ENCODE measurements around a stretch of chr3.

- PRO-cap, result no peak
These were observed 1.0 kb downstream of the CLSTN2 start for GRCh38 chr3:139935852-139936544.

- PRO-cap, result no peak
These were observed 9.5 kb downstream of the CLSTN2 start for GRCh38 chr3:139944461-139944881.

- PRO-cap, result no peak
These were observed 311.4 kb downstream of the CLSTN2 start for GRCh38 chr3:140246311-140246905.

GRCh38 chr3:140942303-140943319, 975 bp downstream of the SLC25A36 start:
- PRO-cap, result bidirectional peak, plus-strand start at chr3:140942707, minus-strand start at chr3:140942632

- PRO-cap, result no peak
These were observed 24.7 kb downstream of the SLC25A36 start for GRCh38 chr3:140966252-140966755.

GRCh38 chr3:140980315-140981672, 39.2 kb downstream of the SLC25A36 start:
- PRO-cap, result no peak

DNA sequence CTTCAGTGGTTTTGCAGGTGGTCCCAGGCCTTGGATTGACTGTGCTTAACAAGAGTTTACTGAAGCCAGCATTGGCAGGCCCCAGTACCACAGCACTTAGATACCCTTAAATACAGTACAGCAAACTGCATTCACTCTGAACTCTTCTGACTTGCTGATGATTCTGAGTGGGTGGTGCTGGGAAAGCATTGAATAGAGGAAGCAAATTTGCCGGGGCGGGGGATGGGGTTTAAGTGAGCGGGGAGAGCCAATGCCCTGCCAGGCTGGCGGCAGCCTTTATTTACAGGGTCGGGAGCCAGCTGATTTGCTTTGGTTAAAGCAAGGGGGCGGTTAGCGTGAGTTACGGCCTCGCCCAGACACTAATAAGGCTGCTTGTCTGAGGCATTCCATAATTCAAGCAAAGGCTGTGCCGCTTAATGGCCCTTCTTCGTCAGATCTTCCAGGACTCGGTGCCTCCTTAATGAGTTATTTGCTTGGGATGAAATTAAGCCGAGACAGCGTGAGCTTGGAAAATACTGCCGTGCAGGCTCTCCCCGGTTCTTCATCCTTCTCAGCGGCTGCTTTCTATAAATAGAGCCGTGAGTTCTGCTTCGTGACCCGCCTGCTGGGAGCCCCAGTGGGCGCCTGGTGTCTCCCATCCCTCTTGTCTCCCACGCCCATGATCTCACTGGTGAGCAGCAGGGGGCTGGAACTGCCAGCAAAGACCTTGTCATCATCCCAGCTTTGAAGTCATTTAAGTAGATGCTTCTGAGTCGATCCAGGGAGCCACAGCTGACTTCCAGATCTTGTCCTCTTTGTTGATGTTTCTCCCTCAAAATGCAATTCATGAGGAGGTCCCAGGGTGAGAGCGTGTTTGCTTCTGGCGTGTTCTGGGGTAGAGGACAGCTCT, 25.8 kb downstream of the SPSB4 start:
- PRO-cap, result no peak

GRCh38 chr3:141276340-141276792, 44.7 kb downstream of the PXYLP1 start:
- PRO-cap, result no peak

DNA sequence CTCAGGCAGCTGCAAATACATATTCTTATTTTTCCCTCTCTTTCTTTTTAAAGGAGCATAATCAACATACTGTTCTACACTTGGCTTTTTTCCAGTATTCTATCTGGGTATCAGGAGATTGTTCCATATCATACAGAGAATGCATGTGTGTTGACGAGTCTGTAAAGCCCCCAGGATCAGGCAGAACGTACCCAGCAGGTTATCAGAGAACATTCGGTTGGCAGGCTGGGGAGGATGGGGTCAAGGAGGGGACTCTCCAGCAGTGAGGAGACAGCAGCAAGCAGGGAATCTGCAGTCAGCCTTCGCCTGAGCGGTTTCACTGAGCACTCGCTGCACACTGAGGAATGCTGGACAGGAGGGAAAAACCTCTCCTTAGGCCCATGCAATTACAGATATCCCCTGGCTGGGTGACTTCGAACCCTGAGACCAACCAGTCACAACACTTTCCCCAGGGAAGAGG, 59.9 kb downstream of the PXYLP1 start:
- PRO-cap, result no peak

- PRO-cap, result no peak
These were observed 44.3 kb upstream of the ZBTB38 start for GRCh38 chr3:141323865-141324562.

DNA sequence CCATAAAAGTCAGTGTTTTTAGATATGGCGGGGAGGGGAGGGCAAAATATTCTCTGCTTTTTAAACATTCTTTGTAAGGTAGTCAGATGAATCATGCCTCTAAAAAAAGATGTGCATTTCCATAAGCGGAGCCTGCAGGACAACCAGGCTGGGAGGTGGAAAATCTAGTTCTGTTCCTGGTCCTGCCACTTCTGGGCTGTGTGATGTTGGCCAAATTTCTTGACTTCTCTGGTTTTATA, 7.2 kb upstream of the ZBTB38 start:
- PRO-cap, result no peak

- PRO-cap, result no peak
These were observed 24.9 kb downstream of the ZBTB38 start for GRCh38 chr3:141393138-141393746.

DNA sequence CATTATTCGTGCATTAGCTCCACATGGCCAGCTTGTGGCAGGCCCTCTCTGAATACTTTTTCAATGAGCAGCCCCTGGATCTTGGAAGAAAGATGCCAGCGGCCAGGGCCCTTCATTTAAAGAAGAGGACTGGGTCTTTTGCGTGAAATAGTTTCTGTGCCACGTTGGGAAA, 33.3 kb downstream of the ZBTB38 start:
- PRO-cap, result no peak

DNA sequence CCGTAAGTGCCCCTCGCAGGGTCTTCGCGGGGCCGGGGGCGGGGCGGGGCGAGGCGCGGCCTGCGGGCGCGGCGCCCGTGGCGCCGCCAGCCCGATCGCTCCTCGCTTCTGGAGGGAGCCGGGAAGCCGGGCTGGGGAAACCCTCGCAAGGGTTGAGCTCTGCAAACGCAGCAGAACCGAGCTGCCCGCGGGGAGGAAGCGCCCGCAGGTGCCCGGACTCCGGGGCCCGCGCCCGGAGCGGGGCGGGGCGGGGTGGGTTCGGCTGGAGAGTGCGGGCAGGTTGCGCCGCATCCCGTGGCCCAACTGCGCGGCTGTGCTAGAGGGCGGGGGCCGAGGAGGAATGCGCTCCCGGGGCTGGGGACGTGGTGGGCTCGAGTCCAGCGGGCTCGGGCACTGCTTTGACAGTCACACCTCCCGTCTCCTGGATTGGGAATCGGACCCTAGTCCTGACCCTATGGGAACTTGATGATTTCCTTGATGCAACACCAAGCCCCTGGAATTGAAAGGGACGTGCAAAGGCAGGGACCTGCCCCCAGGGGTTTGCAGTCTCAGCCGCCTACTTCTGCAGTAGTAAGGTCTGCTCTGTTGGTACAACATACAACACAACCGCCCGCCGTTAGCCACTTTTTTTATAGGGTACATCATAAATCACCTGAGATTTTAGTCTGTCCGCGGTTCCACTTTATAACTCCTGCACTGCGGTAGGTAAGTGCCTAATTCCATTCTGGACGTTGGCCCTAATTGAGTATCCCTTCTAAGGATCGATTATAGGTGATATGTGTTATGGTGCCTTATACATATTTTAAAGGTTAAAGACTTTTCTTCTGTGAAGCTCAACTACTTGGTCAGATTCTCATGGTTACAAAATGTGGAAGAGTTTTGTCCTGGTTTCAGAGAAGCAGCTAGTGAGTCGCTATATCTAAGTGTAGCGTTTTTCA, 34.4 kb downstream of the ZBTB38 start:
- PRO-cap, result no peak

- PRO-cap, result no peak
These were observed 30.5 kb upstream of the RASA2 start for GRCh38 chr3:141456258-141456851.

DNA sequence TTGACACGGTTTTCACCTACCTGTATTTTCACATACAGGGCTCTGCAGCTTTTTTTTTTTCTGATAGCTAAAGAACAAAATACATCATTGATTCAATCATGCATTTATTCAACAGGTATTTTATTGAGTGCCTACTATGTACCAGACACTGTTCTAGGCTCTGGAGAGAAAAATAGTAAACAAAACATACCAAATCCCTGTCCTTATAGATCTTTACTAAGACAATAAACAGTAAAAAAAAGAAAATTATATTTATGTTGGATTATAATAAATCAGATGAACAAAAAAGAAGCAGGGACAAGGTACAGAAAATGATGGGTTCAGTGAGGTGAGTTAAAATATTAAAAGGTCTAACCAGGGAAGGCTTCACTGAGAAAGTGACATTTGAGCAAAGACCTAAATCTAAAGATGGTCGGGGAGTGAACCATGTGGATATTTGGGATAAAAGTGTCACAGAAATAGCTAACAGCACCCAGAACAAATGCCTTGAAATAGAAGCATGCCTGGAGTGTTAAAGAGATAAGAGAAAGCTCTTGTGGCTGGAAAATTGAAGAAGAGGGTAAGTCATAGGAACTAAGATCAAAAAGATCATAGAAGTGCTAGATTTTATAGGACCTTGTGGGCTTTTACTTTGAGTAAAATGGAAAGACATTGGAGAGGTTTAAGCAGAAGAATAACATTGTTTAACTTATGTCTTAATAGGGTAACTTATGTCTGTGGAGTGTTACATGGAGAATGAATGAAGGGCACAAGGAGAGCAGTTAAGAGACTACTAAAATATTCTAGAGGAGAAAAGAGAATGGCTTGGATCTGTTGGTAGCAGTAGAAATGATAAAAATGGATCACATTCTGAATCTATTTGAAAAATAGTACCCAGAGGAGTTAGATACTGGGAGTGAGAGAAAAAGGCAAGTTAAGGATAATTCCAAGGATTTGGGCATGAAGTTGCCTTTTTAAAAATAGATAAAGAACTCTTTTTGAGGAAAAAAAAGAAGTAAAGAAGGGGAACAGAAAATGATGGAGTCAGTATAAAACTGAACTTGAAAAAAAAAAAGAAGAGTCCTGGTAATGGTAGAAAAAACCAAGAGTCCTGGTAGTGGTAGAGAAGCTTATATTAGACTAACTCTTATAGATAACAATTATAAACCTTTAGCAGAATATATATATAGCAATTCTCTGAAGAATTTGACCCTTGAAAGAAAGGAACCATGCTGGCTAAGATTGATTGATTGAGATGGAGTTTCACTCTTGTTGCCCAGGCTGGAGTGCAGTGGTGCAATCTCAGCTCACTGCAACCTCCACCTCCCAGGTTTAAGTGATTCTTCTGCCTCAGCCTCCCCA, 105.5 kb downstream of the RASA2 start:
- PRO-cap, result no peak

GRCh38 chr3:141600171-141600858, 113.5 kb downstream of the RASA2 start:
- PRO-cap, result no peak

GRCh38 chr3:141661311-141661931, 76.7 kb upstream of the RNF7 start:
- PRO-cap, result no peak

- PRO-cap, result no peak
These were observed 43.1 kb downstream of the ATP1B3 start for GRCh38 chr3:141919513-141919955.

DNA sequence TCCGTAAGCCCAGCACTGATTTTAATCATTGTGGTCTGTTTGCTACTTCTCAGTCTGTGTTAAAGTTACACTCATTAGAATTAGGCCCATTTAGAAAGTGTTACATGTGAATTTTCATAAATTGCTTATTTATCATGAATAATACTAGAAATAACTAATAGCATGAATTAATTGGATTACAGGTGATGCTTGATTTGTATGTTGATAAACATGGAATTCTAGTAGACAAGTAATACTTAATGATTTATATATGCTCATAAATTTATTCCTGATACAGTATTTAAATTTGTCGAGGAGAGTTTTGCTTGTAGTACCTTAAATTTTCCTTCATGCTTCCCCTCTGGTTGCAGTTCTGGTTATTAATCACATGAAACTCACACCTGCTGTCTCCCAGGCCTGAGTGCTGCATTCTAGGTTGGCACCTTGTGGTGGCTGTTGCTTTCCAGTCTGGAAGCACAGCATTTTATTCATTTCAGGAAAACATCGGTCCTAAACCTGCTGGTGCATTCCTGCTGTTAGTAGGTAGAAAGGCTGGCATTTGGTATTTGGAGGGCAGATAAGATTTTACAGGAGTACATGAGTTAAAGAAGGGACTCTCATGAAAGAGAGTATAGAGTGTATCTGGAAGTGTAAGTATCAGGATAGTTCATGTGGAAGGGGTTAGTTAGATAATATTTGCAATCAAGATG, 44.8 kb downstream of the ATP1B3 start:
- PRO-cap, result no peak